Ascending aorta (tissue), 1 donor: ENCODE measurements around the genes TRIM25, AKAP1 and DYNLL2.

DNA sequence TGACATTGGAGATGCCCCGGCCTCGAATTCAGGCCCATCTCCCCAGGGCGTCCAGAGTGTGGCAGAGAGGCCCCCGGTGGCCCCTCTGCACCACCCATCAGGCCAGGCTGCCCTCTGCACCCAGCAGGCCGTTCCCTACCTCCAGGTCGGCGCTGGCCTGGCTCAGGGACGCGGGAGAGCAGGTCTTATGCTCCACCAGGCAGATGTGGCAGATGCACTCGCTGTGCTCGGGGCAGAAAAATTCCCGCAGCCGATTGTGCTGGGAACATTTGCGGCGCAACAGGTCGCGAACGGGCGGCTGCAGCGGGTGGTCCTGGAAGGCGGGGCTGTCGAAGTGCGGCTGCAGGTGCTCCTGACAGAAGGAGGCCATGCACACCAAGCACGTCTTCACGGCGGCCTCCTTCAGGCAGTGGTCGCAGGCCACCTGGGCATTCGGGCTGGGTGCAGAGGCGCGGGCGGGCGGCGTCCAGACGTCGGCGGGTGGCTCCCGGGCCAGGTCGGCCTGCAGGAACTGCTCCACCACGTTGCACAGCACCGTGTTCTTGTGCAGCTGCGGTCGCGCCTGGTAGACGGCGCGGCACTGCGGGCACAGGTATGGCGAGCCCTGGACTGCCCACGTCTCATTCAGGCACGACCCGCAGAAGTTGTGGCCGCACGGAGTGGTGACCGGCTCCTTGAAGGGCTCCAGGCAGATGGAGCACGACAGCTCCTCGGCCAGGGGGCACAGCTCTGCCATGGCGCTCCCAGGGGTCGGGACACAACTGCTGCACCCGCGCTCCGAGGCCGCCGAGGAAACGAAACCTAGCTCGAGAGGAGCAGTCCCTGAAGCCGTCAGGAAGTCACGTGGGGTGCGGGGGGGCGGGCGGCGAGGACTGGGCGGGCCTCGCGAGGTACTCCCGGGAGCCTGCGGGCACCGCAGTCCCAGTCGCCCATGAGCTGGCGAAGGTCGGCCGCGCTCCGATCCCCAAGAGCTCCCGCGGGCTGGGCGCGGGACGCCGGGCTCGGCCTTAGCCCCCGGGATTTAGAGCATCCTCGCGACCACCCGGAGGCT lies at the start of gene TRIM25:
TRIM25 (minus strand) TSS at position 797 of the 1,051 bp plus-strand sequence.
- PRO-cap: bidirectional peak, plus-strand start at position 924 of the sequence, minus-strand start at position 796 of the sequence

GRCh38 chr17:57004842-57005611 lies 27.1 kb downstream of the SCPEP1 start:
- PRO-cap: no peak

GRCh38 chr17:57084442-57085513 lies at the start of gene AKAP1:
TSS of gene AKAP1 (plus strand) at chr17:57085246.
- PRO-cap: bidirectional peak, plus-strand start at chr17:57085279, minus-strand start at chr17:57084991

DNA sequence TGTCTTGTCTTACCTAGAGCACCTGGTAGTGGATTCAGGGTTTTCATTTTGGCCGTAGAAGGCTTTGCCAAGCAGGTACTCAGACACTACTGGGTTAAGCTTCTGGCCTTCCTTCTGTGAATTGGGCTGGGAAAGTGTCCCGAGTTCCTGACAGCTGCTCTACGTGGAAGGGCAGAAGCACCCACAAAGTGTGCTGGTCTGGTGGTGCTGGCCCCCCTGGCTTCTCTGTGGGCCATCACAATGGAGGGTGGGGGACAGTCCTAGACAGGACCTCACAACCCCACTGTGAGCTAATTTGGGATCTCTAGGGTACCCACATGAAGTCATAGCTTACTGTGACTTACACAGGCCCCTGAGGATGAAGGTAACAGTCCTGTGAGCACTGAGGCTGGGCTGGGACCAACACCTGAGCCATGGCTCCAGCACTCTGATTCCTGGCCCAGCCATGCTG lies 11.2 kb downstream of the AKAP1 start:
- PRO-cap: no peak

- PRO-cap: bidirectional peak, plus-strand start at chr17:57109441, minus-strand start at chr17:57109176
Measured at GRCh38 chr17:57108958-57110198, 24.3 kb downstream of the AKAP1 start.

DNA sequence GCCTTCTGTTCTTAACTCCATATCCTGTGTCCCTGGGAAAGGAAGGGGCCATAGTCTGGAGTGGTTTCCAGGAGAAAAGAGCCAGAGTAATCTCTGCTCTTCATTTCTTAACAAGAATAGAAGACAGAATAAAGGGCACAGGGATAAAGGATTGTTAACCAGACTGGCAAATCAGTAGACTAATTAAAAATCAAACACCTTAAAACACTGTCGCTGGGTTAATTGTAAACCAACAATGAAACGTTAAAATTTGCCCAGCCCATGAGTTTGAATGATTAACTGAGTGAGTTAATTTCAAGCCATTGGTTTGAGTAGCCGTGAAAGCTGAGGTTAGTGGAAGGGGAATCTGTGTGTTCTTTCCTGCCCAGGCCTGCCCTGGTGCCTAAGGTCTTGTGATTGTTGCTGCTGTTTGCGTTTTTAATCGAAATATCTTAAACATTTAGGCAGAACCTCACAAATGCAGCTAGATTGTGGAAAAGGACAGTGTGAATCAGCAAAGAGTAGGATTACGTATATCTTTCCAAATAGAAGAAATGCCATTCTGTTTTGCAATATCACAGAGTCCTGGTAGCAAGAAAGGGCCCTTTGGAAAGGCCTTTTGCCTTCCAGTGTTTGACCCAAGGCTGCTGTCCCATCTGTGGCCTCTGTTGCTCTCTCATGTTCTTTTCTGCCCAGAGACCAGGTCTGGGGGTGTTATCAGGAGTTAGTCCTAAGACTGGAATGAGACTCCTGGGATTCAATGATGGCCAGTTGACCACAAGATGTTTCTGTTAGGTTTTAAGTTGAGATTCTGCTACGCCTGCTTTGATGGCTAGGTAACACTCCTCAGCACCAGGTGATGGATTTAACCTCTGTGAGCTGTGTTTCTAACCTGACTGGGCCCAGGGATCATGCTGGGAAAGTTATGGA lies 113.8 kb downstream of the MSI2 start:
- PRO-cap: no peak

DNA sequence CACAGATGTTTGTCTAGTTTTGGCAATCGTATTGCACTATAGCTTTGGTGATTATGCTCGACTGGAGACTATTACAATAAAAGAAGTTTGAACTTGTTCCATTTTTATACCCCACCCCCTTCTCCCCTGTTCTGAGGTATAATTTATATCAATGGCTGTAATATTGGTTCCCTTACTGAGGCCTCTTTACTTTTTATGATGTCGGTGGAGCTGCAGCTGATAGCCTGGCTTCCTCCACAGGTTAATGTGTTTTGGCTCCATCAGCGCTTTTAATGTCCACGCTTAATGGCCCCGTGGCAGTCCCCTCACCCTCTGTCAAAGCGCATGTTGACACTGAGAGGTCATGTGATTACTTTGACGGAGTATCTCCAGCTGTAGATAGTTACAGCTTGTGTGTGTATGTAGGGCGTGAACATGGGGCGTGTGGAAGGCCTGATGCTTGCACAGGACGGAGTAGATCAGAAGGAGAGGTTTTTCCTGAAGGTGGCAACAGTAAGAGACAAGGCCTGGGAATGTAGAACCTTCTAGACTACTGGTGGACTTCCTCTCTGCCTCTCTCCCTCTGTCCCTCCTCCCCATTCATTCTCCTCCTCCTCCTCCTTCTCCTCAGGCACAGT lies 164.7 kb downstream of the MSI2 start:
- PRO-cap: no peak

DNA sequence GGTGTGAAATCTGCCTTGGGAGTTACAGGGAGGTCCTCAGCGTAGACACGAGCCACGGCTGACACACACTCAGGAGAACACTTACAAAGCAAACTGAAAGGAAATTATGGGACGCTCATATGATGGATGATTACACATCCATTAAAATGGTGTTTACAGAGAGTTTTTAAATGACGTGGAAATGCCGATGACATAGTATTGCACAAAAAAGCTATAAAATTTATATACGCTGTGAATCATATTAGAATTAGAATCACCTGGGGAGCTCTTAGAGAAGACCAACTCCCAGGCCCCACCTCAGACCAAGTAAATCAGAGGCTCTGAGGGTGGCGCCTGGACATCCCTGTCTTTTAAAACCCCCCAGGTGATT lies 175.2 kb downstream of the CCDC182 start:
- PRO-cap: no peak

DNA sequence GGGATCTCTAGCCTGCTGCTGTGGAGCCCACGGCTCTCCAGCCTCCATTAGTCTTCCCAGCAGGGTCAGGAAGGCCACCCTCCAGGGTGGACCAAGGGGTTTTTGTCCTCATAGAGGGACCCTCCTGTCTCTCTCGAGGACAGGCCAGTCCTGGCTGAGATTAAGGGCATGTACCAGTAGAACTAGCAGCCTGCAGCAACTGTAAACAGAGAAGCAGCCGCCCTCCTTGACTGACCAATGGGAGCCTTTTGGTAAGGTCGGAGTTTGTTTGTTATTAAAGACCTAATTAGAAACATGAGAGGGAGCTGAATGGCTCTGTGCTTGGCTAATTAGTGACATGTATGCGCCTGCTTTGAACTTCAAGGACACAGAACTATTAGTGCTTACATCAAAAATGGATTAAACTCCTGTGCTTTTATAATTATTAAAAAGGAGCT lies 80.0 kb downstream of the CCDC182 start:
- PRO-cap: no peak

- PRO-cap: no peak
Measured at GRCh38 chr17:57697963-57698628, 47.0 kb downstream of the CCDC182 start.

DNA sequence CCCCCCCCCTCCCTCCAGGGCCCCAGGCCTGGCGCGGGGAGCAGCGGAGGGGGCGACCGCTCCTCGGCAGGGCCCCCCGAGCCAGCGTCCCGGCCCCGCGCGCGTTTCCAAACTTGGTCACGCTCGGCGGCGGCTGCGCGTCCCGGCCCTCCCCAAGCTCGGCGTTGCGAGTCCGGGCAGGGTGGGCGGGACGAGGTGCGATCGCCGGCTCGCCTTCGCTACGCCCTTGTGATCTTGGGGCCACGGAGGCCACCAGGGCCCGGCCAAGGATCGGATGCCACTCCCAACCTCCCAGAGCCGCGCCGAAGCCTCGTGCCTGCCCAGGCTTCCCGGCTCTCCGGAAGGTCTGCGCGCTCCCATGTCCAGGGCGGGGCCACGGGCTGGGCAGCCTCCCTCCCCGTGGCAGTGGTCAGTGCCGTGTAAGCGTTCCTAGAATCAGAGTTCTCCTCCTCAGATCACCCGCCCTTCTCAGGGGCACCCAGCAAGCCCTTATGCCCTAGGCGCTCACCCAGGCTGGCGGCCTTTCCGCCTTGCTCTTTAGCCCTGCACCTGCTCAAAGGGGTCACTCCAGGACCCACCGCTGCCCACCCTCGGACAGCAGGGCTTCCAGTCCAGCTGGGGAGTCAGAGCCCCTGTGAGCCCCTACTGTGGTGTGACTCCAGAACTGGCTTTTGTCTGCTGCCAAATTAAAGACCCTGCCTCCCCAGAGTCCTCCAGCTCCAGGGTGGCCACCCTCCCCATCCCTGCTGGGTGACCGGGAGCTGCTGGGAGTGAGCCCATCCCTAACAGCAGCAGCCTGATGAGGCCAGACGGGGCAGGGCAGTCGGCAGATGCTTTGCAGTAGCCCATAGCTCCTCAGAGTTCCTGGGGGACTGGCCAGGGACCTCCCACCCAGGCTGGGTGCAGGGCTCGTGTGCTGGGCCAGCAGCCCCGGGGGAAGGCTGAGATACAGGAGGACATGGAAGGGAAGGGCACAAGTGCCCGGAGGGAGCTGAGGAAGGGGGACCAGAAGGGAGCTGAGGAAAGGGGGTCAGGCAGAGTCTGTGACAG lies 12.3 kb upstream of the MRPS23 start:
- PRO-cap: bidirectional peak, plus-strand start at position 179 of the sequence, minus-strand start at position 166 of the sequence

- PRO-cap: no peak
Measured at GRCh38 chr17:57890866-57891229, 41.0 kb upstream of the MRPS23 start.

DNA sequence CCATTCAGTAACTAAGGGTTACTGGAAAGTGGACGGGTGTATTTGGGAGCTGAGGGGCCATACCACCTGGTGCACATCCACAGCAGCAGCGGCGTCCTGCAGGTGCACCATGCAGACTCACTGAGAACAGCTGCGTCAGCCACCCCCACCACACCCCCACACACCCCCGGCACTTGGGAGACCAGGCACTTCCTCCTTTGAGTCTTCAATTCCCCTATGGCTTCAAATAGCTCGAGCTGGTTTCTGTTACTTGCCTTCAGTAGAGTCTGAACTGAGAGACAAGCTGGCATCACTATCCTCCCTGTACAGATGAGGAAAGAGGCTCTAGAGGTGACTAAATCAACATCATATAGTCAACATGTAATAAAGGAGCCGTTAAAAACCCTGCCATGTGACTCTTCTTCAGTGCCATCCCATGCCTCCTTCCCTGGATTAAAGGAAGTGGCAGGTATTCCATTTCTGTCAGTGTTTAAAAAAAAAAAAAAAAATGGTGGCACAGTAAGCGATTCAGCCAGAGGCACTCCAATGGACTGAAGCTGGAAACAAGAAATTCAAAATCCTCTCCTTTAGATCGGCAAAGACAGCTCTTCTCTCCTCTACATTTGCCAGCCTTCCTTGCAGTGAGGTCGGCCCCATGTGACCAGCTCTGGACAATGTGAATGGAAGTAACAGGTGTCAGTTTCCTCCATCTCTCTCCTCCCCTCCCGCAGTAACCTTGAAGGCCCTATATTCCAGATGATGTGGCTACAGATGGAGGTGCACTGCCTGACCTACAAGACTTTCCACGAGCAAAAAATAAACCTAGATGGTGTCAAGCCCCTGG lies 15.2 kb downstream of the CUEDC1 start:
- PRO-cap: no peak

GRCh38 chr17:57943685-57944166 lies 11.5 kb downstream of the CUEDC1 start:
- PRO-cap: no peak

DNA sequence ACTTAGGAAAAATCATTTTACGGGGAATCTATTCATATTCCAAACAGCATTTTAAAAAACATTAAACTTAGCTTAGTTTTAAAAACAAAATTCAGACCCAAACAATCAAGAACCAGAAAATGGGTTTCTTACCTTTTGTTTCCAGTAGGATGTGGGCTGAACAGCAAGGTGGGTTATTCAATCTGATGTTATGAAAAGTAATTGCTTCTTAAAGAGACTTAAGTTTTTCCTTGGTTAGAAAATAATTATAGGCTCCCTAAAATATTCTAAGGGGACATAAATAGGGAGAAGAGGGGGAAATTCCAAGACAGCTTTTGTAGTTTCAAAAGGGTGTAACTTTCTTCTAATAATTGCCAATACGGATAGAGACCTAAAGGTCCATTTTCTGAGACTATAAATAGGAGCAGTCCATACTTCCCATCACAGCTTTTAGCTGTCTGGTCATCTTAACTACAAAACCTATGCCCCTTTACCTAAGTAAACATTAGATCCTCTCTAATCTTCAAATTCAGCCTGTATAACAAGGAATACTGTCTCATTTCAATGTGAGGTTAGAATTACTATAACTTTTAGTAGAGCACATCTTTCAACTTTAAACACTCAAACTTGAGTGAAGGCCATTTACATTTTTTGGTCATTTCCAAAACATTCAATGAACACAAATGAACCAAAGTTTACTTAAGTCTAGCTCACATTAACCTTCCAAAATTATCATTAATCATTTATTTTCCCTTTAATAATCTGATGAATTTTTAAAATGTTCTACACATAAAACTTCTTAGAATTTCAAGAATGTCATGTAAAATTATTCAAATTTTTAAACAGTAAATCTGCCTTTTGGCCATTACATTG lies 5.5 kb downstream of the SRSF1 start:
- PRO-cap: no peak

DNA sequence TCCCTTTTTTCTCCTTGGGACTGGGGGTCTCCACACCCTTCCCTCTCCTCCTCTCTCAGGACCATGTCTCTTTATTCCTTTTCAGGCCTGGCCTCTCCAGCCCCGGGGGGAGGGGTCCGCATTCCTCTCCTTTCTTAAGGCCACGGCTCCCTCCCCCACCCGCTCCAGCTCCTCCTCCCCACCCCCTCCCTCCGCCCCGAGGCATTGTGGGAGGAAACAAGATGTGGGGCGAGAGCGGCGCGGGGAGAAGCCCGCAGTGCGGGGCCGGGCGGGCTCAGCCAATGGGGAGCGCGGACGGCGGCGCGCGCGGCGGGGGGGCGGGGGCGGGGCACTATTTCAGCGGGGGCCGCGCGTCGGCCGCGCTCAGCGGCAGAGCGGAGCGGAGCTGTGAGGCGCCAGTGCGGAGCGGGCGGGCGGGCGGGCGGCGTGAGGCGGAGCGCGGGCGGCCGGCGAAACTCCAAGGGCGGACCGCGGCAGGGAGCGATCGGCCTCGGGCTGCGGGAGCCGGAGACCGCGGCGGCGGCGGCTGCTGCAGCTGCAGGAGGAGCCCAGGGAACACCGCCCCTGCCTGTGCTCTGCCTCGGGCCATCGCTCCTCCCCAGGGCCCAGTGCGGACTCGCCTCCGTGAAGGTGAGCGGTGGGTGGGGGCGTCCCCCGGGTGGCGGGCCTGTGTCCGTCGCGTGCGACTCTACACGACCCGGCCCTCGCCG lies at the start of gene DYNLL2:
DYNLL2 (plus strand) TSS at position 366 of the 710 bp plus-strand sequence.
- PRO-cap: bidirectional peak, plus-strand start at position 366 of the sequence, minus-strand start at position 176 of the sequence

GRCh38 chr17:58085593-58086284 lies 2.5 kb downstream of the DYNLL2 start:
- PRO-cap: no peak

GRCh38 chr17:58332560-58333024 lies 4.0 kb upstream of the TSPOAP1 start:
- PRO-cap: no peak

DNA sequence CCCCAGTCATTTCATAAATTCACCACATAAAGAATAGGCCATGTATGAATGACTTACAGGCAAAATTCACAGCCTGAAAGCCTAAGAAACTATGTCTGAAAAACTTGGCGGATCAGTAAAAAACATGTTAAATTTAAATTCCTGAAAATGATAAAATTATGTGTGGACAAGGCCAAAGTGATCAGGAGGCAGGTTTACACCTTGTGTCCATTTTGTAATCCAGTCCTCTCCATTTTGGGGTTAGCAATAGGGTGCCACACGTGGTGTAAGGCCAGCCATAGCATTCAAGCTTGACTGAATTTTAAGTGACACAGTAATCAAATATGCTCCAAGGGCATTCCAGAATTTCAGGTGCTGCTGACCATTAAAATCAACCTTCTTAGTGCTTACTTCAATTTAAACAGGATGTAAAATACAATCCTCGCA lies 2.8 kb downstream of the RNF43 start:
- PRO-cap: no peak

GRCh38 chr17:58518477-58519040 lies 4.1 kb upstream of the MTMR4 start:
- PRO-cap: bidirectional peak, plus-strand start at chr17:58518836, minus-strand start at chr17:58518661